Endothelial cell of umbilical vein (primary cell): ENCODE measurements around the gene SLC35F1.

DNA sequence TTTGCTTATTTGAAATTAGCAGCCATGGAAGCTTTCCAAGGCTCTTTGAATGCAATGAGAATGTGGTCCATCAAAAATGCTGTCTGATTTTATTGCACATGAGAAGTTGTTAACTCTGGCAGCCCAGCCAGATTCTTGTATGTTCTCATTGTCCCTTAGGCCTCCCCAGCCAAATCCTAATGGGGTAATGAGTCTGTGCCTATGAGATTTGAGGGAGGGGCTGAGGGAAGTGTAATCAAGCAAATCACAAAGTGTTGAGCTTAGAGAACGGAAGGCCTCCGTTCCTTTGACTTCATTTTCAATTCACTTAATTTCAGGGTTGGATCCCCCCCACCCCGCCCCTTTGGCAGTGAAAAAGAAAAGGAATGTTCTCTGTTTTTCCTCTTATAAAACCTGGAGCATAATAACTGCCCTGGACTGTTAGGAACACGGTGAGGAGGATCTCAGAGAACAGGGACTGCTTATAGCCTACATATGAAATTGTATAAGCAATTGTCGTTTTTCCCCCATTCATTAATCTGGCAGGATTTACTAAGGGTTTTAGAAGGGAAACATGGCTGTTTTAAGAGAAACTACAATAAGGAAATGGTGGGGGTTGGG is 261.0 kb upstream of the MARCKS start:
- PRO-cap: no peak
CAGE:
- cytosol, long polyA minus RNA: no peak
- cytosol, long polyA plus RNA: no peak
- long polyA plus RNA: no peak
- nucleus, long polyA minus RNA: no peak
- nucleus, long polyA plus RNA: no peak

- PRO-cap: no peak
CAGE:
- cytosol, long polyA minus RNA: no peak
- cytosol, long polyA plus RNA: no peak
- long polyA plus RNA: no peak
- nucleus, long polyA minus RNA: no peak
- nucleus, long polyA plus RNA: no peak
Measured at GRCh38 chr6:113774356-113774804, 82.8 kb upstream of the MARCKS start.

- PRO-cap: bidirectional peak, plus-strand start at chr6:113859123, minus-strand start at chr6:113858963
CAGE:
- cytosol, long polyA minus RNA: no peak
- cytosol, long polyA plus RNA: no peak
- long polyA plus RNA: no peak
- nucleus, long polyA minus RNA: no peak
- nucleus, long polyA plus RNA: no peak
Measured at GRCh38 chr6:113859054-113859306, 1.8 kb downstream of the MARCKS start.

DNA sequence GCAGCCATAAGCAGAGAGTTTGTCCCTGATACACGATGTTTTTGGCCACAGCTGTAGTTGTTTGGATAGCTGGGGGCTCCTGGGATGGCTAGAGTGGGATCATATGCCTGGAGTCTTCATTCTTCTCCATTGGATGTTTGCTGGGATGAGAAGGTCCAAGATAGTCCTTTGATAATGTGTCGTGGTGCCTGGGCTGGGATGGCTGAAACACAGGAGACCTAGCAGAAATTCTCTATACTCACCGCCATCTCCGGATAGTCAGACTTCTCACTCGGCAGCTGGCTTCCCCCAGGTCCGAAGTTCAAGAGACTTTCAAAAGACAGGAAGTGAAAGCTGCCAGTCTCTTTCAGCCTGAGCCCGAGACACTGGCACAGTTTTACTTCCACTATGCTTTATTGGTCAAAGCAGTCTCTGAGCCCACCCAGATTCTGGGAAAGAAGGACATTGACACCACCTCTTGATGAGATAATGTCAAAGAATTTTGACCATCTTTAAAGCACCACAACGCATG is 16.0 kb downstream of the MARCKS start:
- PRO-cap: no peak
CAGE:
- cytosol, long polyA minus RNA: no peak
- cytosol, long polyA plus RNA: no peak
- long polyA plus RNA: no peak
- nucleus, long polyA minus RNA: start-site peak on the minus strand centred at position 274 of the sequence, 14 bp wide, 7 reads
- nucleus, long polyA plus RNA: no peak

GRCh38 chr6:115090622-115091119 is 747.8 kb upstream of the HS3ST5 start:
- PRO-cap: no peak
CAGE:
- cytosol, long polyA minus RNA: no peak
- cytosol, long polyA plus RNA: no peak
- long polyA plus RNA: no peak
- nucleus, long polyA minus RNA: no peak
- nucleus, long polyA plus RNA: no peak

DNA sequence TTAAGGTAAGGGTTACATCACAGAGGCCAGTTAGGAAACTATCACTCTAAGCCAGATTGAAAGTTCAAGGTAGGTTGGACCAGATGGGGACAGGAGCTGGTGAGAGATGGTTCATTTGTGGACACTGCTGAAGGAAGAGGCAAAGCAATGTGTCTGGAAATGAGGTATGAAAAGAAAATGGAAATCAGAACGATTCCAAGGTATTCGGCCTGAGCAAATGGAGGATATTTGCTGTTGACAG is 27.0 kb downstream of the FRK start:
- PRO-cap: no peak
CAGE:
- cytosol, long polyA minus RNA: no peak
- cytosol, long polyA plus RNA: no peak
- long polyA plus RNA: no peak
- nucleus, long polyA minus RNA: no peak
- nucleus, long polyA plus RNA: no peak

DNA sequence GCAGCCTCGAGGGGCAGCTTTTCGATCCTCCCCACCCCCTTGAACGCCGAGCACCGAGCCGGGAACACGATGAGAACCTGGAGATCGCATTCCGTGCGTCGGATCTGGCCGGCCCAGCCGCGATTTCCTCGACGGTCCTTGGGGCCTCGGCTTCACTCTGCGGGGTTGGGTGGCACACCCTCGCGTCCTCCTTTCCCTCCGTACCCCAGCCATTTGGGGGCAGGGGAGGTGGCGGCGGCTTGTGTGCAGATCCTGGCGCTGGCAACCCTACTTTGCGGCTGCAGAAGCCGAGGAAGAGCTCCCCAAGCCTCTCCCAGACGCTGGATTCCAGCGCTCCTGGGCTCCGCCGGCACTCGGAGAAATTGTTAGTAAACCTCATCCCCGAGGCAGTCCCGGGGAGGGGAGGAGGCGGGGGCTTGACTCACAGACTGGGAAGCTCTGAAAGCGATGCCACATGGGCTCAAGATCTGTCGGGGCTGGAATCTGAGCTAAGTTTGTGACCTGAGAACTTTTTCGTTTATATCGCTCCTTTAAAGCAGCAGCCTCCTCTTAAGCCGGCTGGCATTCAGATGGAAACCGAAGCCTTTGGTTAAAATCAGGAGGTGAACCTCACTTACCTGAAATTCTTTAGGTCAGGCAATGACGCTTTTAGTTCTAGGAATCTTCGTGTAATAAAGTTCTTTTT is 745 bp downstream of the DSE start:
- PRO-cap: bidirectional peak, plus-strand start at position 89 of the sequence, minus-strand start at position 45 of the sequence; bidirectional peak, plus-strand start at position 424 of the sequence, minus-strand start at position 338 of the sequence
CAGE:
- cytosol, long polyA minus RNA: no peak
- cytosol, long polyA plus RNA: no peak
- long polyA plus RNA: no peak
- nucleus, long polyA minus RNA: start-site peak on the minus strand centred at position 353 of the sequence, 49 bp wide, 17 reads
- nucleus, long polyA plus RNA: no peak

- PRO-cap: unidirectional peak, plus-strand start at chr6:116411424
CAGE:
- cytosol, long polyA minus RNA: no peak
- cytosol, long polyA plus RNA: no peak
- long polyA plus RNA: no peak
- nucleus, long polyA minus RNA: no peak
- nucleus, long polyA plus RNA: no peak
Measured at GRCh38 chr6:116411136-116411547, 40.4 kb downstream of the DSE start.

DNA sequence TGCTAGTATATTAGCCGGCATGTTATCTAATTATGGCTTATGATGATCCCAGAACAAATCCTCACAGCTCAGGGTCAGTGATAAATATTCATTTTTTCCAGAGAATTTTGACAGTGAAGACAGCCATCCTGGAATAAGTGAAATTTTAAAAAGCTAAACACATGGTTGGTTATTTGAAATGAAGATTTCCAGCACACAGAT is 34.3 kb upstream of the CALHM6 start:
- PRO-cap: no peak
CAGE:
- cytosol, long polyA minus RNA: no peak
- cytosol, long polyA plus RNA: no peak
- long polyA plus RNA: no peak
- nucleus, long polyA minus RNA: no peak
- nucleus, long polyA plus RNA: no peak

GRCh38 chr6:116667569-116668164 is 899 bp downstream of the ZUP1 start:
- PRO-cap: no peak
CAGE:
- cytosol, long polyA minus RNA: no peak
- cytosol, long polyA plus RNA: no peak
- long polyA plus RNA: no peak
- nucleus, long polyA minus RNA: no peak
- nucleus, long polyA plus RNA: no peak

DNA sequence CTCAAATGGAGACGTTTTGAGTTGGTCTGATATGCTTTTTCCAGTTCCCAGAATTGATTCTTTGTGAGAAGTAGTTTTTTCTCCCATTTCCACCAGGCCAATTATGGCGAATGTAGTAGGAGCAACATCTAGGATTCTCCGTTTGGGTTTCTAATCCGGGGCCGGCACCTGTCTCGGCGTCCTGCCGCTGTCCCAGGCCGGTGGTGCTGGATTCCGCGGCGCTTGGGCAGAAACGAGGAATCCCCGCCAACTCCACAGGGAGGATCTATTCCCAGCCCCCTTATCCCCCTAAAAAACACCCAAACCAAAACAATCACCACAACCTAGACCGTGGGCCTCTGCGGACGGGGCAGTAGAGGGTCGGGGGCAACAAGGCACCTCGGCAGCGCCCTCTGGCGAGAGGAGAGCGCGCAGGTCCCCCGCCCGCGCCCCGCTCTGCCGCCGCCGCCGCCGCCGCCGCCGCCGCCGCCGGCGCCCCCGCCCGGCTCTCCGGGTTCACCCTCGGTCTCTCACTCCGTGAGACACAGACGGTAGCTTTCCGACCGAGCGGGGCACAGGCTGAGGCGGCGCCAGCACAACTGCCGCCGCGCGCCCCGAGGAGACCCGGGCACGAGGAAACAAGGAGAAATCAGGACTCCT is at the start of gene SLC35F1:
TSS of gene SLC35F1 (plus strand) at position 524 of the 639 bp plus-strand sequence.
- PRO-cap: no peak
CAGE:
- cytosol, long polyA minus RNA: no peak
- cytosol, long polyA plus RNA: no peak
- long polyA plus RNA: no peak
- nucleus, long polyA minus RNA: no peak
- nucleus, long polyA plus RNA: no peak

DNA sequence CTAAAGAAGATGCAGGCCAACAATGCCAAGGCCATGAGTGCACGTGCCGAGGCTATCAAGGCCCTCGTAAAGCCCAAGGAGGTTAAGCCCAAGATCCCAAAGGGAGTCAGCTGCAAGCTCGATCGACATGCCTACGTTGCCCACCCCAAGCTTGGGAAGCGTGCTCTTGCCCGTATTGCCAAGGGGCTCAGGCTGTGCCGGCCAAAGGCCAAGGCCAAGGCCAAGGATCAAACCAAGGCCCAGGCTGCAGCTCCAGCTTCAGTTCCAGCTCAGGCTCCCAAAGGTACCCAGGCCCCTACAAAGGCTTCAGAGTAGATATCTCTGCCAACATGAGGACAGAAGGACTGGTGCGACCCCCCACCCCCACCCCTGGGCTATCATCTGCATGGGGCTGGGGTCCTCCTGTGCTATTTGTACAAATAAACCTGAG is 92.1 kb downstream of the SLC35F1 start:
- PRO-cap: no peak
CAGE:
- cytosol, long polyA minus RNA: no peak
- cytosol, long polyA plus RNA: no peak
- long polyA plus RNA: no peak
- nucleus, long polyA minus RNA: no peak
- nucleus, long polyA plus RNA: no peak

DNA sequence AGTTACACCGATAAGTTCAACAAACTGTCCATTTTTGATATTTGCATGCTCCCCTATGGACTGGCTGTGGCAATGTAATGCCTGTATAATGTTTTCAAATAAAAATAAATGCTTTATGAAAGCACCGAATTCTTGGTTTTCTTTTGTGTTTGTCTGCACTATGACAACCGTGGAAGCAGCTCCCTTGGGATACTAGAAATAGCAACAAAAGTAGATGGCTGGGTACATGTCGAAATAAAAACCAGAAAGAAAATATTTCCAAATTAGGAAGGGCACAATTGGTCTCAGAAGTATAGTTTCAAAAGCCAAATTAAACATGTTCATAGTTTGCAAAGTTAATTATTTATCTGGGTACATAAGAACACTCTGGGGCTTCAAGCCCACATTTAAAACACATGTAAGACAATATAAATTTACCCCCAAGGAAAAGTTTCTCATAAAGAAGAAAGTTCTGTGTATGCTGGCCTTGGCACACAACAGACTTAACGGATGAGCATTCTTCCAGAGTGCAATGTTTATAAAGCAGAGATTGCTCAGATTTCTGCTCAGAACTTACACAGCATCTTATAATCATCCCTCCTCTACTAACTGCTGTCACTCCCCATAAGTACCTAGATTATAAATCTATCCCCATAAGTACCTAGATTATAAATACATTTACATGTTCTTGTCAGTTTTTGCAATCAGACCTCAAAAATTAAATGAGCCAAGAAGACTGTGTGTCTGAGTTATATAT is 230.4 kb upstream of the PLN start:
- PRO-cap: no peak
CAGE:
- cytosol, long polyA minus RNA: no peak
- cytosol, long polyA plus RNA: no peak
- long polyA plus RNA: no peak
- nucleus, long polyA minus RNA: no peak
- nucleus, long polyA plus RNA: no peak

- PRO-cap: no peak
CAGE:
- cytosol, long polyA minus RNA: no peak
- cytosol, long polyA plus RNA: no peak
- long polyA plus RNA: no peak
- nucleus, long polyA minus RNA: no peak
- nucleus, long polyA plus RNA: no peak
Measured at GRCh38 chr6:118372132-118373085, 175.7 kb upstream of the PLN start.

GRCh38 chr6:118468875-118469325 is 79.2 kb upstream of the PLN start:
- PRO-cap: no peak
CAGE:
- cytosol, long polyA minus RNA: start-site peak on the minus strand at chr6:118469135-118469208, 7 reads
- cytosol, long polyA plus RNA: no peak
- long polyA plus RNA: no peak
- nucleus, long polyA minus RNA: no peak
- nucleus, long polyA plus RNA: no peak

GRCh38 chr6:118470438-118471038 is 77.6 kb upstream of the PLN start:
- PRO-cap: no peak
CAGE:
- cytosol, long polyA minus RNA: no peak
- cytosol, long polyA plus RNA: no peak
- long polyA plus RNA: no peak
- nucleus, long polyA minus RNA: no peak
- nucleus, long polyA plus RNA: no peak

DNA sequence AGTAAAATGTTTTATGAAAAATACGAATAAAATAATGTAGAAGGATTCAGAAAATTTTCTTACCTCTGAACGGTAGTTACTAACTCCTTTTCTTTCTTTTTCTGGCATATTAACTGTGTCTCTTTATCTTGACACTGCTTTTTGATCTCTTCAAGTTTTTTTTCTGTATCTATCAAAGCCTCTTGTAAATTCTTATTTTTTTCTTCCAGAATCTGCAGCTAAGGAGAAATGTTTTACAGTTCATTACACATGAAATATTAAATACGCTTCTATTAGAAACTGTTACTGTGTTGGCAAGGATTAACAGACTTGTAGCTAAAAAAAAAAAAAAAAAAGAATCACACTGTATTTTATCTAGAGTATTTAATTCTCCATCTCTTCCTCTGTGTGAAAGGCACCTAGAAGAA is 66.4 kb upstream of the PLN start:
- PRO-cap: no peak
CAGE:
- cytosol, long polyA minus RNA: start-site peak on the minus strand centred at position 217 of the sequence, 259 bp wide, 8 reads
- cytosol, long polyA plus RNA: no peak
- long polyA plus RNA: no peak
- nucleus, long polyA minus RNA: no peak
- nucleus, long polyA plus RNA: no peak

GRCh38 chr6:118526164-118526617 is 21.9 kb upstream of the PLN start:
- PRO-cap: no peak
CAGE:
- cytosol, long polyA minus RNA: no peak
- cytosol, long polyA plus RNA: no peak
- long polyA plus RNA: no peak
- nucleus, long polyA minus RNA: no peak
- nucleus, long polyA plus RNA: no peak

DNA sequence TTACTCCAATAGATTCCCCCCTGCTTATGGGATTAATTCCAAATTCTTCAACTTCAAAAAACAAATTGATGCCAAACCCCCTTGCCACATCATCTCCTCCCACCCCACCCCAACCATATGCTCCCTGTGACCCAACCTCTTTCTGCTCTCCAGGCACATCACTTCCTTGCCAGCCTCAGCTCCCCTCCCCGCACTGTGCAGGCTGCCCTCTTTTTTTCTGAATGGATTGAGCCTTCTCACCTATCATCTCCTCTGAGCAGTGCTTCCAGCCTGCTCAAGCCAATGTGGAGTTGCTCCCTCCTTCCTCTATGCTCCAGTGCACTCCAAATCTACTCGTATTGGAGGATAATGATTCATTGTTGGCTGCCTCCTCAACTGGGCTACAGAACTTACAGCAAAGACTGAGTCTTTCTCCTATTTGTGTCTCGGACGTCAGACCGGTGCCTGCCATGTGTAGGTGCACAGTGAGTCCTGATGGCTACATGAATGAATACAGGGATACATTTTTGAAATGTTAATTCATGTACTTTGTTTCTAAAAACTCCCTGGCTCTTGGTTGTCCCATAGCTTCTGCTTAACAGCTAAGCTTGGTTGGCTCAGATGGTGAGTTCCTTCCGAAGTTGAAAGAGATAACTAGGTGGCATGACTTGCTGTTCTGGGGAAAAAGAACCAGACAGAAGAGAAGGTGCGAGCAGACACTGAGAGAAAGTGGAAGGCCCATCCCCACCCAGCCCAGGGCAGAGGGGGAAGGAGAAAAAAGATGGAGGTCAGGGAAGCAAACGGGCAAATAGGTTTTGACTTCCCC is 93.3 kb upstream of the CEP85L start:
- PRO-cap: no peak
CAGE:
- cytosol, long polyA minus RNA: no peak
- cytosol, long polyA plus RNA: no peak
- long polyA plus RNA: no peak
- nucleus, long polyA minus RNA: no peak
- nucleus, long polyA plus RNA: no peak

DNA sequence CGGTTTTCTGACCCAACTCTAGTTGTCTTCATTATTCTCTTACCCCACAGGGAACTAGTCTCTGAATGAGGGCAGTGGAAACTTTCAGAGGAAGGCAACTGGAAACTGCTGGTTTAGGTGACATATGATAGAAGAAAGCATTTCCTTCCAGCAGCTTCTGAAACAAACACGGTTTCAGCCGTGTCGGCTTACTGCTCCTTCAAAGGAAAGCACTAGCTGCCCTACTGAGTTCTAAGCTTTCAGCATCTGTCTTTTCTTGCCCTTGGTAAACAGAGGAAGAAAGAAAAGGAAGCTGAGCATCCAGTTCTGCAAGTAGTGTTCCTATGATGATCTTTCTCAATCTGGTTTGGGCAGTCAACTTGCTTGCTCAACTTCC is 117.5 kb upstream of the CEP85L start:
- PRO-cap: no peak
CAGE:
- cytosol, long polyA minus RNA: no peak
- cytosol, long polyA plus RNA: no peak
- long polyA plus RNA: no peak
- nucleus, long polyA minus RNA: no peak
- nucleus, long polyA plus RNA: no peak